Islet of Langerhans (tissue), 1 donor: ENCODE data around the gene CFAP221.

DNA sequence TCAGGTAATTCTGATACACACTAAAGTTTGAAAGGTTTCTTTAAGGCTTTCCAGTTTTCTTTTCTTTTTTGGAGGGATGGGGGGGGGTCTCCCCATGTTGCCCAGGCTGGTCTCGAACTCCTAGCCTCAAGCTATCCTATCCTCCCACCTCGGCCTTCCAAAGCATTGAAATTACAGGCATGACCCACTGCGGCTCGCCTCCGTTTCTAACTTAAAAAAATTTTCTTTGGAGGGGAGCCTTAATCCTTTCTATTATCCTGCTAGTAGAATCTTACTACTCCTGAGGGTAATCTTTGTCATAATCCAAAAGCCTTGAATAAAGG, 910 bp upstream of the ACTR3 start:
- RRBS: no CpG with 5 or more reads among the region's 5 CpGs

GRCh38 chr2:113890278-113891358, 729 bp downstream of the ACTR3 start:
- RRBS: 4% methylated on average over 10 of the region's 58 CpGs

DNA sequence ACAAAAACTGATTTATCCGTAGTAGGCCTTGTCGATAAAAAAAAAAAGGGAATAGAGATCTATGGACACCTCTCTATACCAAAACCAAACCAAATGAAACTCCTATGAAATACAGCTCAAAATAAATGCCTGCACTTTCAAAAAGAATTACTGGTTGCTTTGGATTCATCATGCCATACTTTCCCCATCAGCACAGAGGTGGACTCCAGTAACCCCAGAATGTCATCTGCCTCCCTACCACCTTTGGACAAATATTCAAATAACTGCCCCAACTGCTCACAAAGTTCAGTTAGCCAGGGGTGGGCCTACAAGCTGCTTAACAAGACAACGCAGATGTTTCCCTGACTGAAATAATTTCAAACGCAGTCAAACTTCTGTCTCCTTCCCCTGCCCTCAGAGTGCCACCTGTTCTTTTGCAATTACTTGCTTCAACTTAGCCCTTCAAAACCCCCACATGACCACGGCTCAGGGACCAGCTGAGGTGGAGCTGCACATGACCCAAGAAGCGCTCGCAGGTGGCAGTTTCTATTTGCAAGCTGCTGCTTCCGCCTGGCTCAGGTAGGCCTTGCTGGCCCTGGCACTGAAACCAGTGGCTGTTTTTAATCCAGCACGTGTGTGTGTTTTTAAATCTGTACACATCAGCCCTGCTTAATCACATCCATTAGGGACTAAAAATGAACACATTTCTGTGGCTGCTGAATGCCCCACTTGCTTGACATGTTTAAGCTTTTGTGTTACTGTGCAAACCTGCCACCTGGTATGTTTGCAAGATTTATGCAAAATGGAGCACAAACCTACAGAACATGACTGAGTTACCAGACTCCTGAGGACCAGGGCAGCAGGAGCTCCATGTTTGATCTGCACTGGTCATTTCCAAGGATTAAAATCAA, 95.3 kb downstream of the CCDC93 start:
- RRBS: no CpG with 5 or more reads among the region's 9 CpGs

GRCh38 chr2:117942798-117943419, 71.0 kb downstream of the CCDC93 start:
- RRBS: no CpG with 5 or more reads among the region's 2 CpGs

DNA sequence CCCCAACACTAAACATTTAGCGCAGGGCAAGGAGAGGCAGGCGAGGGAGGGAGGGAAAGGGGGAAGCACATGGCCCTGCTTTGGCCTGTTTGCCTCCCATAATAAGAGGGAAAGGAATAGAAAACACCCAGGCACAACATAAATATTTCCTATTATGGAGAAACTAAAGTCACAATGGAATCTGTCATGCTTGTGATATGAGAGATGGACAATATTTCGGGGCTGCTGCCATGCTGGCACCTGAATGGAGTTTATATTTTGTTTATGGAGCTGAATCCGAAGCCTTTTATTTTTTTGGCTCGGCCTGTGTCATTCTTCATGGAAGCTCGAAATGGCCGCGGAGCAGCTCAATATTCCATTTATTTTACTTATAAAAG, 221.2 kb downstream of the INSIG2 start:
- RRBS: no CpG with 5 or more reads among the region's 8 CpGs

DNA sequence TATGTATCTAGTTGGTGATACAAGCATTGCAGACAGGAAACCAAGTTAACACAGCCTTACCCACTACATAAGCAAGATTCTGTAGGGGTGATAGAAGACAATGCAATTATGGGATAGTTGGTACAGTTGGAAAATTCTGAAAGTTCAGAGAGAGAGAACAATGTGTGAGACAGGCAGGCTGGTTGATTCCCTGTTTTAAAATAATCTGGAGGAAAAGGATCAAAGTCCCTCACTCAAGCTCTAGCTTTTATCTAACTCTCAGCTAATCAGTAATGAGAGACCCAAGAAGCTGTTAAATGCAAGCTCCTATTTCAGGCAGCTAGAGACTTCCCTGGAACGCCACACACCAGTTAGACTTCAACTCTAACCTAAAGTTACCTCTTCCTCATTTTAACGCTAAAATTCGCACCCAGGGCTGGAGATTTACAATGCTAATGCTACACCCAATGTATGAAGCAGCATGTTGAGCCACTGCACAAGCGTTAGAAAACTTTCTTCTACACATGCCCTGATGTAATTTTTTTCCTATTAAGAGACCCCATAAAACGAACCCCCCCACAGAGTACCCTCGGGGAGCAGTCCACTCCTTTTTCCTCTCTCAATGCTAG, 243.1 kb downstream of the EN1 start:
- RRBS: no CpG with 5 or more reads among the region's 6 CpGs

- RRBS: 6% methylated on average over 15 of the region's 33 CpGs
Measured at GRCh38 chr2:118774242-118774811, 73.1 kb downstream of the EN1 start.

- RRBS: 9% methylated on average over 13 of the region's 34 CpGs
Measured at GRCh38 chr2:118844940-118845392, 2.5 kb downstream of the EN1 start.

GRCh38 chr2:118989336-118989821, 47.4 kb downstream of the MARCO start:
- RRBS: no CpG with 5 or more reads among the region's 4 CpGs

DNA sequence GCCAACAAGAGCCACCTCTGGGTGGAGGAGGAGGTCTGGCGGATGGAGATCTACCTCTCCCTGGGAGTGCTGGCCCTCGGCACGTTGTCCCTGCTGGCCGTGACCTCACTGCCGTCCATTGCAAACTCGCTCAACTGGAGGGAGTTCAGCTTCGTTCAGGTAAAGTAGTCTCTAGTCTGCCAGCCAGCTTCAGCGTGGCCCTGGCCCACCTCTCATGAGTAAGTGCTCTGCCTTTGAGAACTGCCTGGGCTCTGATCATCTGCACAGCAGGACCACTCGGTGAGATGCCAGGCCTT, 31.0 kb downstream of the STEAP3 start:
- RRBS: no CpG with 5 or more reads among the region's 9 CpGs

DNA sequence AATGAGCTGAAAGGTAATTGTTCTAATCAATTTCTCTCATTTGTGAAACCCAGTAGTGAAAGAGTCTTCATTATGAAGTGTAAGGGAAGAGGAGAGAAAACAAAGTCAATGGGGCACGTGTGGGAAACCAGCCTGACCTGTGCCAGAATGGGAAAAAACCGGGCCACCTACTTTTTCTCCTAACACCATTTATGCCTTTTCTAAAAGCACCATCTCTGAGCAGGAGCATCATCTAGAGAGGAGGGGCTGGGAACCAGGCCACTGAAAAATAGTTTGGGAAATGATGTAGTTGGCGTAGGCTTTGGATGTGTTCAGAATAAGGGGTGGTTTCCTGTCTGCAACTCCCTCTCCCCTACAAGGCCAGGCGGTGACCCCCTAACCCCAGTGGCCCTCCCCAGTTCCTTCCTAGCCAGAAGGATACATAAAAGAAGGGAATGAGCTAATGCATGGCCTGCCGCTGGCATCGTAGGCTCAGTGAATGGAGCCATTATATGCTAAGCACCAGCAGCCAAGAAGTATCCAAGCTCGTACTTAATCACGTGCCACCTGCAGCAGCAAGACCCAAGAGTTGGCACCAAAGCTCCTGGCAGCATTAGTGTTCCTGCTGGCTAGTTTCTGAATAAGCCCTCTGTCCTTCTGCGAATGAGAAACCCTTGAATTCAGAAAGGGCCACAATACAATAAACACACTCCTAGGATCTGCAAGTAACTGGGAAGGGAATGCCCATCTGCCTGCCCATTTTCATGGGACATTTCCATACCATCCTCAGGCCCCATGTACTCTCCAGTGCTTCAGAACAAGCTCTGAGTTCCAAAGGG, 4.2 kb downstream of the DBI start:
- RRBS: no CpG with 5 or more reads among the region's 9 CpGs

- RRBS: no CpG with 5 or more reads among the region's 9 CpGs
Measured at GRCh38 chr2:119387206-119388127, 20.7 kb downstream of the DBI start.

GRCh38 chr2:119438981-119439358, 7.3 kb downstream of the TMEM37 start:
- RRBS: no CpG with 5 or more reads among the region's 4 CpGs

GRCh38 chr2:119480739-119481200, 43.5 kb downstream of the SCTR start:
- RRBS: 17% methylated on average over 2 of the region's 13 CpGs

DNA sequence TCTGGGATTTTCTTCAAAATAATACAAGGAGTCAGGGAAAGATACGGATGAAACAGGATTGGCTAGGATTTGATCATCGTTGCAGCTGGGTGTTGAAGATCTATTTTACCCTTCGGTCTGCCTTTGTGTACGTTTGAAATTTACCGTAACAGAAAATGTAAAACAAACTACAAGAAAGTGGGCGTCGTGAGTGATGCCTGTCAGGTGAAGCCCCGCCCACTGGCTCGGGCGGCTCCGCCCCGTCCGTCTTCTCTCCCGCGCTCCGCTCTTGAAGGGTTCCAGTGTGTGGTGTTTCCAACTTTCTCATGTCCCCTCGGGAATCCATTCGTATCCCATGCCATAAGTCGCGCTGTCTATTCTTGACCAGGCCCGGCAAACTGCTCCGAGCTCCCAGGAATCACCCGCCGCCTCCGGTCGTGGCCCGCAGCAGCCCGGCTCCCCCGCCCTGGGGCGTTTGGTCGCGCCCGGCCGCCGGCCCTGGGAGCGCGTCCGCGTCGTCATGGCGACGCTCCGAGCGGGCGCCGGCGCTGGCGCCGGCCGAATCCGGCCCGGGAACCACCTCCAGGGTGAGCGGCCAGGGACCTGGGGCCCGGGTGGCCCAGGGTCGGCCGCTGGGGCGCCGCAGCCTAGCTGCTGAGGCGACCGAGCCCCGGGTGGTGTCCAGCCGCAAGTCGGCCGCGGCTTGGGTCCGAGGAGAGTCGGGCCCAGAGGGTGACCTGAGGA, at the start of gene CFAP221:
Gene CFAP221, plus strand, starts transcription at position 505 of the 723 bp plus-strand sequence.
- RRBS: 3% methylated on average over 27 of the region's 67 CpGs

DNA sequence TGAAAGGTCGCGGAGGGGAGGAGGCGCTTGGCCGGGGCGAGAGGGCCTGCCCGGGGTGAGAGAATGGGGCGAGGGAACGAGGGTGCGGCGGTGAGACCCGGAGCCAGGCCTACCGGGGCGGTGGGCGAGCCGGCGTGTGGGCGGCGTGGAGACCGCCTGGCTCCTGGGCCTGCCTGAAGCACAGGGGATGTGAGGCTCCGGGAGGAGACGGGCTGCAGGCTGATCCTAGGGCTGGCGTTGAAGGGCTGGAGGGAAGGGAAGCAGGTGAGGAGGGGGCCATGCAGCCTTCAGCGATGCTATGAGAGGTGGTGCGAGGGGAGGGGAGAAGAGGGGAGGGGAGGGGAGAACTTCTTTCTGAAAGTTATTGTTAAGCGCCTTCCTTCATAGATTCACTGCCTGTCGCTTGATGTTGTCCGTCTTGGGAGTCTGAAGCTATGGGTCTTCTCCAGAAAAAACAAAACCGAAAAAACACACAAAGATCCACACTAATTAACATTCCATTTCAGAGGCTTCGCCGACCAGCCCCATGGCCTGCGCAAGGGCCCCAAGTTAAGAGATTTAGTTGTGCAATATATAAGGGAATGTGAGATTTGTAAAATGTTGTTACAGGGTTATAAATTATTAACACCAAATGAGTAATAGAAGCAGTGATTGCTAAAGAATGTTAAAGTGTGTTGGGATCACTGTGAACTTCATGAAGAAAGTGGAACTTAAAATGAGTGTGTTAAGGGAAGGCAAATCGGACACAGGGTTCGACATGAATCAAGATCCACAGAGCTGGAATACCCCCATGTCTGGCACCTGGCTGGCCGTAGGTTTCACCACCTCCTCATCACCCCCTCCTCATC, 700 bp downstream of the CFAP221 start:
- RRBS: 9% methylated on average over 12 of the region's 34 CpGs

DNA sequence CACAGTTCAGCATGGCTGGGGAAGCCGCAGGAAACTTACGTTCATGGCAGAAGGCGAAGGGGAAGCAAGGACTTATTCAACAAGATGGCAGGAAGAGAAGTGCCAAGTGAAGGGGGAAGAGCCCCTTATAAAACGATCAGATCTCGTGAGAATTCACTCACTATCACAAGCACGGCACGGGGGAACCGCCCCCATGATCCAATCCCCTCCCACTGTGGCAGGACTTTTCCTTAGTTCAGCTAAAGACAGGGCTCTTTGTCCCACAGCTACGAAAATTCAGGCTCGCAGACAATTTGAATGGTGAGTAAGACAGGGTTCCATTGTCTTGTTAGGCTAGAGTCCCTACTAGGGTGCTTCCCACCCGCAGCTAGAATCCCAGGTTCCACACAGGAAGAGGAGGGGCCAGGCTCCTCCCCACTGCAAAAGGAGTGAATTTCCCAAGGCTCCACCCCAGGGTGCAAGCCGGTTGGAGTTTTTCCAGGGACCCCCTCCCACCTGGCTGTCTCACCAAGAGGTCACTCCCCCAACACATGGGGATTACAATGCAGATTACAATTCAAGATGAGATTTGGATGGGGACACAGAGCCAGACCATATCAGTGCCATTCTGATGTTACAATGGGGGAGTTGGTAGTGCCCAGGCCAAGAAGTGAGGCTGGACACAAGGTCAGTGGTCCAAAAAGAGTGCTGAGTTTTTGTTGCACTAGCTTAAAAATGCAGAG, 20.3 kb downstream of the TMEM177 start:
- RRBS: no CpG with 5 or more reads among the region's 12 CpGs

GRCh38 chr2:119756695-119757330, 2.9 kb upstream of the PTPN4 start:
- RRBS: no CpG with 5 or more reads among the region's 6 CpGs

GRCh38 chr2:119760617-119761553, 1.2 kb downstream of the PTPN4 start:
- RRBS: no CpG with 5 or more reads among the region's 12 CpGs

DNA sequence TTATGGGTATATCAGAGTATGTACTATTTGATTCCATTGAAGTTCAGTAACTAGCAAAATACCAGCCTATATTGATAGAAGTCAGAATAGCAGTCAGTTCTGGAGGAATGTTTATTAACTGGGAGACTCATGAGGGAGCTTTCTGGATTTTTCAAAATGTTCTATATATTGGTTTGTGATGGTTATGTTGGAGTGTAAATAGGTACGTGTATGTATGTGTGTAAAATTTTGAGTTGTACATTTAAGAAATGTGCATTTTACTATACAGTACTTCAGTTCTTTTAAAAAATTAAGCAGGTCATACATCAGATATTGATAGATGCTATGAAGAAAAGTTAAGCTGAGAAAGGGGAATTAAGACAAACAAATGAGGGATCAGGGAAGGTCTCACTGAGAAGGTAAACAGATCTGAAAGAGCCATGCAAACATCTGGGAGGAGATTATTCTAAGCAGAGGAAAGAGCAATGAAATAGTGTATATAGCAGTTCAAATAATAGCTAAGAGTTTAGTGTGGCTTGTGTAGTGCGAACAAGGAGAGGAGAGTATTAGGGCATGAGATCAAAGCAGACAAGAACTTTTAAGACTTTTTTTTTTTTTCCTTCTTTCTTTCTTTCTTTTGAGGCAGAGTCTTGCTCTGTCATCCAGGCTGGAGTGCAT, 120.6 kb upstream of the EPB41L5 start:
- RRBS: no CpG with 5 or more reads among the region's 2 CpGs